ENCODE measurements around the genes LRRC36, ATP6V0D1, CTCF, GFOD2 and DPEP3.

DNA sequence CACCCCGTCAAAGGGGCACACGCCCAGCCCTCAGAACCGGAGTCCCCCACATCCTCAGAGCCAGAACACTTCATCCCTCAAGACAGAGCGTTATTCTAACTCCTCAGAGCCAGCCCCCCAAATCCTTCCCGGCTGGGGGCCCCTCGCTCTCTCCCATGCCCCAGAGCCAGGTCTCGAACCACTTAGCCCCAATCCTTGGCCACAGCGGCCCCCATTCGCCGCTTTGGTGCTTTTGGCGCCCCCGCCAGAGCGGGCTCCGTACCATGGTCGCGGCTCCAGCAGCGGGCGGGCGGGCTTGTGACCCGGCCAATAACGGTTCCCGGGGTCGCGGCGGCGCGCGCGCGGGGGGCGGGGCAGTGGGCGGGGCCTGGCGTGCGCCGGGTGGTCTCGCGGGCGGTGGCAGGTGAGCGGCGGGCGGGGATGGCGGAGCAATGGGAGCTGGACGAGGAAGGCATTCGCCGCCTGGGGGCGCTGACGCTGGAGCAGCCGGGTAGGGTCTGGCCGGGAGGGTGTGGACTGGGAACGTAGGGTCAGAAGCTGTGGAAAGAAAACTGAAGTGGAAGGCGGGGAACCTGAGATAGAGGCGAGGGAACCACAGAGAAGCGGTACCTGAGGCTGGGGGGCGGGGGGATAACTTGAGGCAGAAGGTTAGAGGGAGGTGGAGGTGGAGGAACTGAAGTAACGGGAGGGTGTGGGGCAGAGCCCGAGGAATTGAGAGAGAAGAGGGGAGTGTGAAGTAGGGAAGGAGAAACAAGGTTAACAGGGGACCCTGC, at the start of gene LRRC36:
Gene LRRC36, plus strand, starts transcription at position 373 of the 773 bp plus-strand sequence.
- PRO-cap = no peak
- RAMPAGE, long total RNA, 2 experiments = no peak in any of the 2 experiments

DNA sequence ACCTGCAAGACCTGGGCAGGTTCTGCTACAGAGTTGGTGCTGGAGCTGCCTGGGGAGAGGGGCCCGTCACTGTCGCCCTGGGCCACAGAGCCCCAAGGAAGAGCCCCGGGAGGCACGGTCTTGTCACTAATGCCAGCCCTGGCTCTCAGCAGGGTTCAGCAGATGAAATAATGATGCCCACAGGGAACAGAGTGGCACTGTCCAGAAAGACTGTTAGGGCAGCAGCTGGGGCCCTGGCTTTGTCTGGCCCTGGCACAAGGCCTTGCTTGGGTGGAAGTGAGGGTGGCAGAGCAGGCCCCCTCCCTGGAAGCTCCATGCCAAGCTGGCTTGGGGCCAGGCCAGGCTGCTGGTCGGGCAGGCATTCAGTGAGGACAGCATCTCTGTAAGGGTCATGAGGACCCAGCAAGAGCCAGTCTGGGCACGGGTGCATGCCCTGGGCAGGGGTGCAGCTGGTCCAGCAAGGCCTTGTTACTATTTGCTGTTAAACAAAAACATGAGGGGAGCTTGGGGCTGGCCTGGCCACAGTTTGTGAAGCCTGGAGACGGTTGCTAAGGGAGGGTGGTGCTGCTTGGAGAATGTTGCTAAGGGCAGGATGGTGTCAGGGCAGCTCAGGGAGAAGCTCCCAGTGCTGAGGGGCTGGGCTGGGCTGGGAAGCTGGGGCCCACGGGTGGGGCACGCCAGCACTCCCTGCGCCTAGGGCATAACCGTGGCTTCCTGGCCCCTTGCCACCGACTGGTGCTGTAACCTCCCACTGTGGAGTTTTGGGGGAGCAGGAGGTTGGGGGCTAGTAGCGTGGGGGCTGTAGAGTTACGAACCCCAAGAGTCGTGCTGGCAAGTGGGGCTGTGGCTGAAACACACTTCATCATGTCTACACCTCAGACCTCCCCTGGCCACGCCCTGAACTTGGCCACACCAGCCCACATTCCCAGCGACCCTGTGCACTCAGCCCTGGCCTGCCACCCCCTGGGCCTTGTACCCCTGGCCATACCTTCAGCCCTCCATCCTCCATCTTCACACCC, 1.8 kb downstream of the TPPP3 start:
- PRO-cap = bidirectional peak, plus-strand start at position 625 of the sequence, minus-strand start at position 377 of the sequence
- RAMPAGE, long total RNA, 2 experiments = no peak in any of the 2 experiments

DNA sequence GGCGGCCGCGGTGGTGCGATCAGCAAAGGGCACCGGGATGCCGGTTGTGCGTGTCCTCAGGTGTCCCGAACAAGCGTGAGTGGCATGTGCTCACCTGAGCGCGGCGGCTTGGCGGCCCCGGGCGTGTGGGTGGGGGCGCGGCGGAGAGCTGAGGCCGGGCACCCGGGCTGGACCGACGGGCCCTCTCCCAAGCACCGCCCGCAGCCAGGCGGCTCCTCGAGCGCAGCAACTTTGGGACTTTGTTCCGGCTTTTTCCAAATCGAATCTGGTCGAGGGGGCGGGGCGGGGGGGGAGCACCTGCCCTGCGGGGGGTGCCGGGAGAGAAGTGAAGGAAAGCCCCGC, 245 bp upstream of the HSD11B2 start:
- PRO-cap = unidirectional peak, minus-strand start at position 84 of the sequence; bidirectional peak, plus-strand start outside the sequence, minus-strand start at position 233 of the sequence
- RAMPAGE, long total RNA, 2 experiments = no peak in any of the 2 experiments

- PRO-cap = no peak
- RAMPAGE, long total RNA, 2 experiments = no peak in any of the 2 experiments
Measured at GRCh38 chr16:67458879-67459790, 21.8 kb downstream of the ATP6V0D1 start.

DNA sequence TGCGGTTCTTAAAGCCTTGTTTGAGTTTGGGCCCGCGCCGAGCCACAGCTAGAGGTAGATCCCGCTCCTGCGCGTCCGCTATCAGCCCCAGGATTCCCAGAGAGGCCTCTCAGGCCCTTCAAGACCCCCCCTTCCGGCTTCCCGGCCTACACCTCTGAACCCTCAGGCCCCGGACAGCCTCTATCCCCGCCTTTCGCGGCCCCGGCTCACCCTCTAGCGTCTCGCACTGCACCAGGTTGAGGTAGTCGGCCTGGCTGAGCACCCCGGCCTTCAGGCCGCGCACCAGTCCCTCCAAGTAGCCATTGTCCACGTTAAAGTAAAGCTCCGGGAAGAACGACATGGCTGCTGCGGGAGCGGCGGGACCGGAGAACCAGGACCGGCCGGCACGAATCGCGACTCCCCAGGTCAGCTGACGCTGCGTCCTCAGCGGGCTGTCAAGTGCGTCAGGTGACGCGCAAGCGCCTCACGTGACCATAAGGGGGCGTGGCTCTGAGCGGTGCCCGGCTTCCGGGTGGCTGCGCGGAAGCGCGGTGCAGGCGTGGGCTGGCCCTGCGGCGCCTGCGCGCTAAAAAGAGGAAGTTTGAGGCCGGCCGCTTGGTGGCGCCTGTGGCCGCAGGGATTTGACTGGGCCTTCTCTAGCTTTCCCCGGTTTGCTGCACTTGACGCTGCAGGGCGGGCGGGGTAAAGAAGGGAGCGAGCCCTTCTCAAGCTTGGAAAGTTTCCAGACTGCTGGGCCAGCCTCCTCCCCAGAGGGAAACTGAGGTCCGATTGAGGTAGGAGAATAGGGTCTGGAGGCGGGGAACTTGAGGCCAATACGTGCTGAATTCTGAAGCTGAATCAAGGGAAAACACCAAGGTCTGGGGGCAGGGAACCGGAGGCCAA, at the start of gene ATP6V0D1:
Gene ATP6V0D1, minus strand, starts transcription at position 411 of the 882 bp plus-strand sequence.
- PRO-cap = bidirectional peak, plus-strand start at position 658 of the sequence, minus-strand start at position 401 of the sequence
- RAMPAGE, long total RNA, 2 experiments = start-site peak on the minus strand in 2 of 2 experiments, centred at positions 388 to 389 of the sequence, 361 to 543 reads per replicate

GRCh38 chr16:67481764-67482453, 952 bp upstream of the ATP6V0D1 start:
- PRO-cap = no peak
- RAMPAGE, long total RNA, 2 experiments = no peak in any of the 2 experiments

DNA sequence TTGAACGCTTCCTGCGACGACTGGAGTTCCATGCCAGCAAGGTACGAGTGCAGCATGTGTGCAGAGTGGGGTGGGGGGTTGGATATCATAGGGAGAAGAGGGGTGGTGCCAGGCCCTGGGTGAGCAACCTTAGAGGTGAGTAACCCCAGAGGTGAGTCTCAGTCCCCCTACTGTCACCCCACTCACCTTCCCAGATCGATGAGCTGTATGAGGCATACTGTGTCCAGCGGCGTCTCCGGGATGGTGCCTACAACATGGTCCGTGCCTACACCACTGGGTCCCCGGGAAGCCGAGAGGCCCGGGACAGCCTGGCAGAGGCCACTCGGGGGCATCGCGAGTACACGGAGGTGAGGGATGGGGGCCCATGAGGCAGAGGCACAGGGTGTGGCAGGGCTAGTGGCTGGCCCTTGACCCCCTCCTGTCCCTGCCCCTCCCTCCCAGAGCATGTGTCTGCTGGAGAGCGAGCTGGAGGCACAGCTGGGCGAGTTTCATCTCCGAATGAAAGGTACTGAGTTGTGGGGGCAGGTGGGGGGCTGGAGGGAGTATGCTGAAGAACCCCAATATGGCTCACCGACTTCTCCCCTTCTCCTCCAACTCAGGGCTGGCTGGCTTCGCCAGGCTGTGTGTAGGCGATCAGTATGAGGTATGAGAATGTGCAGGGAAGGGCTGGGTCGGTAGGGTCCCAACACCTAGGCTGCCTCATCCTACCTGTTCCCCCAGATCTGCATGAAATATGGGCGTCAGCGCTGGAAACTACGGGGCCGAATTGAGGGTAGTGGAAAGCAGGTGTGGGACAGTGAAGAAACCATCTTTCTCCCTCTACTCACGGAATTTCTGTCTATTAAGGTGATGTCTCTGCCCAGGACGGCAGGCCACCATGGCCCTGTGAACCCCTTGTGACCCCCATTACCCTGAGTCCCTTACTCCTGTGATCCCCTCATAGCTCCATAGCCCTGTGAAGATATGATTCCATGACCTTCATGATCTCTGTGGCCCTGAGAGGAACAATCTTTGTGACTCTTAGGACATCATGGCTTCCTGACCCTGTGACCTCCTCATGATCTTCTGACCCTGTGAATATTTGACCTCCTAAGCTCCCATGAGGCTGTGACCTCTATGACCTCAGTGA, 11.6 kb downstream of the RIPOR1 start:
- PRO-cap = no peak
- RAMPAGE, long total RNA, 2 experiments = no peak in any of the 2 experiments

GRCh38 chr16:67561881-67562914, at the start of gene CTCF:
TSS of gene CTCF (plus strand) at chr16:67562526.
- PRO-cap = bidirectional peak, plus-strand start at chr16:67562563, minus-strand start at chr16:67562320; bidirectional peak, plus-strand start at chr16:67562840, minus-strand start at chr16:67562775
- RAMPAGE, long total RNA, 2 experiments = no peak in any of the 2 experiments

DNA sequence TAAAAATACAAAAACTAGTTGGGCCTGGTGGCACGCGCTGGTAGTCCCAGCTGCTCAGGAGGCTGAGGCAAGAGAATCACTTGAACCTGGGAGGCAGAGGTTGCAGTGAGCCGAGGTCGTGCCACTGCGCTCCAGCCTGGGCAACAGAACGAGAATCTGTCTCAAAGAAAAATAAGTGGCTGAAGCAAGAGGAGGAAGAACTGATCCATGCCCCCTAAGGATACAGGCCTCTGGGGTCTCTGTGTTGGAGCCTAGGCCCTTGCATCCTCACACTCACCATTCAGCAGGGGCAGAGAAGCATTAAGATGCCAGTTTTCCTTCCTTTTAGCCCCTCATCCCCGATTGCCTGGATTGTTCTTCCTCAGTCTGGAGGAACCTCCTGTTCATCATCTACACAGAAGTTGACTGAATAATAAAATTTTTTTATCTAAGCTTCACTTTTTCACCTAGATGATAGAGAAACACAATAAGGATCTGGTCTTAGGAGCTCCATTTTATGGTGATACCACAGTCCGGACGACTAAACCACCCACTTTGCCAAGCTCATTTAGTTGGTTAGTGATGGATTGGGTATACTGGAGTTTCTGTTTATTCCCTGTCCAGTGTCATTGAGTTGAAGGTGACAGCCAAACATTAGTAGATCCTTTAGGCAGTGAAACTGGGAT, 37.0 kb downstream of the CTCF start:
- PRO-cap = no peak
- RAMPAGE, long total RNA, 2 experiments = no peak in any of the 2 experiments

DNA sequence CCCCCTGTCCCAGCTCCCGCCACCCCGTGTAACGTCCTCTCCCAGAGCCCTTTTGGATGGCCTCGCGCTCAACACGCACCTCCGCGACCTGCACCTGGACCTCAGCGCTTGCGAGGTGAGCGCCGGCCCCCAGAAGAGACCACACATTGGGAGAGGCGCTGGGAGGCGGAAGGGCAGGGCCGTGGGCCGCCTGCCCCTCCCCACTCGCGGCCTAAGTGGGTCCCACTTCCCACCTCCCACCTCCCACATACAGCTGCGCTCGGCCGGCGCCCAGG, 3.6 kb downstream of the CARMIL2 start:
- PRO-cap = no peak
- RAMPAGE, long total RNA, 2 experiments = no peak in any of the 2 experiments

DNA sequence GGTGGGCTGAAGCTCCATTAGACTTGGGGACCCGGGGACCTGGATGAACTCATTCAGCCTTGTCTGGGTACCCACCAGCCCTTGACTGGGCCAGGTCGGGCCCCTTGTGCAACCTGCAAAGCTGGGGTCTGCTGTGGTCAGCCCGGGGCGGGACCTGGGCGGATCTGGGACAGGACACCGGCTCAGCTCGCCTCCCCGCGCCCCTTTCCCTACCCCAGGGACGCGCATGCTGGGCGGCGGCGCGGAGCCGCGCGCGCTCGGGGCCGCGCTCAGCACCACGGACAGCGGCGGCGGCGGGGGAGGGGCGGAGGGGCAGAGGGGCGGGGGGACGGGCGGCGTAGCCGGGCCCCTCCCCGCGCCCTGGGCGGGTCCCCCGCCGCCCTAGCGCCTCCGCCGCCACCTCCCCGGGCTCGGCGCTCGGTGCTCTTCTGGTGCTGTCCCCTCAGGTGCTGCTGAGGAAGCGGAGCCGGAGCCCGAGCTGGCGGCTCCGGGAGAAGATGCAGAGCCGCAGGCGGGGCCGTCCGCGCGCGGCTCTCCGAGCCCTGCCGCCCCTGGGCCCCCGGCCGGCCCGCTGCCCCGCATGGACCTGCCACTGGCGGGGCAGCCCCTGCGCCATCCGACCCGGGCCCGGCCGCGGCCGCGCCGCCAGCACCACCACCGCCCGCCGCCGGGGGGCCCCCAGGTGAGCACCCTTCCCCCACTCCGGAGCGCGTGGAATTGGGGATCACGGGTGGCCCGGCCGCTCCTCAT, 7.3 kb downstream of the ACD start:
- PRO-cap = no peak
- RAMPAGE, long total RNA, 2 experiments = no peak in any of the 2 experiments

DNA sequence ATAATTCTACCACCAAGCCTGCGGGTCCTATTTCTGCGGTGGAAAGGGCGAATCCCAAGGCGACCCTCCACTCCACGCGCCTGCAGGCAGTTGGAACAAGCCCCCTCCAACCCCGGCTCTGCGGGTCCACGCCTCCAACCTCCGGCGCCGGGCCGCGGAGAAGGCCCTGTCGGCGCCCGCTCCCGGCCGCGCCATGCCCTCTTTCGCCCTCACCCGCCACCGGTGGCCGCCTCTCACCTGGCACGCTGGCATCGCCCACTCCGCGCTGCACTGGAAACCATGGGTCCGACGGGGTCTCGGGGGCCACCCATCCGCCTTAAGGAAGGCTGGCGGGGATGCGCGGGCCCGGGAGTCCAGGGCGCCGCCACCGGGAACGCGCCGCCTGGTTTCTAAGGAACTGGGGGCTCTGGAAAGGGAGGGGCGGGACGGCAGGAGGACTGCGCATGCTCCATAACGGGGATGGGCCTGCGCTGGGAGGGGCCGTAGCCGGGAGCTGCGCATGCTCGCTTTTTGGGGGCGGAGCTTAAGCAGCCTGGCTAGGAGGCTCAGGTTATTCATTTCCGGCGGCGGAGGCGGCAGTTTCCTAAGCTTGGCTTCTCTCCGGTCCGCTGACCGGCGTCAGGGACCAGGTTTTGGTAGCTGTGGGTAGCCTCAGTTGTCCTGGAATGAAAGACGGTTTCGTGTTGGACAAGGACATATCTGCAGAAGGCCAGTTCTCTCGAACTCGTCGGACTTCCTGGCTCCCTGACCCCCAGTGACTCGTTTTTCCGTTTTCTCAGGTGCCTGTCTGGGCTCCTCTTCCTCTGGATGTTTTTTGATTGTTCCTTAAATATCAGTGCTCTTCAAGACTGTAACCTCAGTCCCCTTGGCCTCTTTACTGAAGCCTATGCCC, at the start of gene GFOD2:
Gene GFOD2, minus strand, starts transcription at position 391 of the 892 bp plus-strand sequence.
- PRO-cap = bidirectional peak, plus-strand start at position 558 of the sequence, minus-strand start at position 391 of the sequence
- RAMPAGE, long total RNA, 2 experiments = start-site peak on the minus strand in 2 of 2 experiments, centred at positions 386 to 394 of the sequence, 29 to 81 reads per replicate

DNA sequence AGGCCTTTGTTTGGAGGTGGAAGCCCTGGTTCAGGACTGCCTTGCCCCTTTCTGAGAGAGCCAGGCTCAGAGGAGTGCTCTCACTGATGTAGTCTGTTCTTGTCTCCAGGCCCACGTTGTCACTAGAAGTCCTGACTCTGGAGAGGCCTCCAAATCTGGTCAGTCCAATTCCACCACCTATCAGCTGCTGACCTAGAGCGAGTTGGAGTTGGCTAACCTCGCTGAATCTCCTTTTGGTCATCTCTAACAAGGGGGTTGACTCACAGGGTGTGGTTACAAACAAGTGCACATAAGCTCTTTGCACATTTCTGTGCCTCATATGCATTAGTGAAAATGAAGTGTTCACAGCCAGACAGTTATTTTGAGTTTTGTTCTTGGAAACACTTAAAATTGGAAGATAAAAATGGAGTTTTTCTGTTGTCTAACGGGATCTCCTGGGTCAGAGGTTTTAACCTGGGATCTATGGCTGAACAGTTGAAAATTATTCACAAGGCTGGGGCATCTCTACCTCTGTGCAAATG, 11.8 kb upstream of the EDC4 start:
- PRO-cap = no peak
- RAMPAGE, long total RNA, 2 experiments = no peak in any of the 2 experiments

DNA sequence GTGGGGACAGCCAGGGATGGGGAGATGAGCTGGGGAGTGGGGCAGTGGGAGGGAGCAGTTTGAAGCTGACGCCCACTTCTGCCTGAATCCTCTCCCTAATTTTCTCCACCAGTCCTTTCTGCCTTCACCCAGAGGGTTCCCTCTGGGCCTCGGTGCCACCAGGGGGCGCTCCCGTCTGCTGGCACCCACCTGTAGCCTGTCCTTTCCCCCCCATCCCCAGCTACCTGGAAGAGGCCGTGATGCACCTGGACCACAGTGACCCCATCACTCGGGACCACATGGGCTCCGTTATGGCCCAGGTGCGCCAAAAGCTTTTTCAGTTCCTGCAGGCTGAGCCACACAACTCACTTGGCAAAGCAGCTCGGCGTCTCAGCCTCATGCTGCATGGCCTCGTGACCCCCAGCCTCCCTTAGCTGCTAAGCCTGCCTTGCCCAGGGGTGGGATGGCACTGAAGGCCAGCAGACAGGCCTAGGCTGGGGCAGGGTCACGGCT, 903 bp upstream of the NRN1L start:
- PRO-cap = no peak
- RAMPAGE, long total RNA, 2 experiments = no peak in any of the 2 experiments

DNA sequence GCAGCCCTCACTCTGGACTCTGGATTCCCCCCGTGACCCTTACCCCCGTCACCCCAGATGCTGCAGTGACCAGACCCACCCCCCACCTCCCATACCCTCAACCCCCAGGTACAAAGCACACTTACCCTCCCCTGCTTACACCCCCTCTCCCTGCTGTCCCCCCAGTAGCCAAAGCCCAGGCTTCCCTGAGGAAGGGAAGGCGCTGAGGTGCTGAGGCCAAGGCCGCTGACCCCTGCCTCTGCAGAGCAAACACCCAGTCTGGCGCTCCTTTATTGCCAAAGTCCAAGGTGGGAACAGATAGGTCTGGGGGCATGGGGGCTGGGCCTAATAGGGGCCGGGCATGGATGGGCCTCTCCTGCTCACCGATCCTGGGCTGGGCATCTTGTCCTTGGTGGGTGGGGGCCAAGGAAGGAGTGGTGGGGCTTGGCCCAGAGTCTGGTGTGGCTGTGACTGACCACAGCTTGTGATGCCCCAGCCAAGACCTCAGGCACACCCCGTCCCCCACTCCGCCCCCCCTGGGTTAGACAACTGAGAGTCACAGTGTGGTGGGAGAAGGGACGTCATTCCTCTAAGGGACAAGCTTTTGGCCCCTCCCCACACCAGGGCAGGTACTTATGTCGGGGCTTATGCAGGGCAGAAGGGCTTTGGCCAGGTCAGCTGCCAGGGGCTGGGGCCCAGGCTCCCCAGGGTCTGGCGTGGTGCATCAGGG, 544 bp downstream of the LCAT start:
- PRO-cap = no peak
- RAMPAGE, long total RNA, 2 experiments = no peak in any of the 2 experiments

DNA sequence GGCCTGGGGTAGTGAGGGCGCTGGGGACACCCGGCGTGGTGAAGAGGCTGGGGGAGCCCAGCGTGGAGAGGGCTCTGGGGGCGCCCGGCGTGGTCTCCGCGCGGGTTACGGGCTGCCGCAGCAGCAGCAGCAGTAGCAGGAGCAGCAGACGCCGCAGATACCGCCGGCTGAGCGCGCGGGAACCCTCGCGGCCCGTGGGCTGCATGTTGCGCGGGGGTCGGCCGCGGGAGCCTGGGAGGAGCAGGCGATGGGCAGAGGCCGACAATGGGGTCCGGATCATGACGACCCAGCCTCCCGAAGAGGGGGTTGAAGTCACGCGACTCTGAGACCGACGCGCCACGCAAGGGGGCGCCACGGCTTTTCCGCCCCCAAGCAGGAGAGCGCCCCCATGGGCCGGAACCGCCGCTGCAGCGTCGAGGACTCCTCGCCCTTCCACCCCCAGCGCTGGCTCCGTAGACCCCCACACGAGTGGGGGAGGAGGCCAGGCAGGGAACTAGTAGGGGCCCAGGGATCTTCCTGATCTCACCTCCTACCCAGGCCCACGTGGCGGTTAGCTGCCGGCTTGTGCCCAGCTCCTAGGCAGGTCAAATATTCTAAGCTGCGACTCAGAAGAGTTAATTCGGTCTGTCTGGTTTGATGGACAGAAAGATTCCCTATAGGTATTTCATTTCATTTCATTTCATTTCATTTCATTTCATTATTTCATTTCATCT, at the start of gene DPEP3:
Gene DPEP3, minus strand, starts transcription at position 324 of the 713 bp plus-strand sequence.
- PRO-cap = no peak
- RAMPAGE, long total RNA, 2 experiments = no peak in any of the 2 experiments

GRCh38 chr16:68069232-68069991, 15.8 kb upstream of the NFATC3 start:
- PRO-cap = no peak
- RAMPAGE, long total RNA, 2 experiments = no peak in any of the 2 experiments

- PRO-cap = no peak
- RAMPAGE, long total RNA, 2 experiments = no peak in any of the 2 experiments
Measured at GRCh38 chr16:68227224-68228318, 8.4 kb downstream of the ESRP2 start.

DNA sequence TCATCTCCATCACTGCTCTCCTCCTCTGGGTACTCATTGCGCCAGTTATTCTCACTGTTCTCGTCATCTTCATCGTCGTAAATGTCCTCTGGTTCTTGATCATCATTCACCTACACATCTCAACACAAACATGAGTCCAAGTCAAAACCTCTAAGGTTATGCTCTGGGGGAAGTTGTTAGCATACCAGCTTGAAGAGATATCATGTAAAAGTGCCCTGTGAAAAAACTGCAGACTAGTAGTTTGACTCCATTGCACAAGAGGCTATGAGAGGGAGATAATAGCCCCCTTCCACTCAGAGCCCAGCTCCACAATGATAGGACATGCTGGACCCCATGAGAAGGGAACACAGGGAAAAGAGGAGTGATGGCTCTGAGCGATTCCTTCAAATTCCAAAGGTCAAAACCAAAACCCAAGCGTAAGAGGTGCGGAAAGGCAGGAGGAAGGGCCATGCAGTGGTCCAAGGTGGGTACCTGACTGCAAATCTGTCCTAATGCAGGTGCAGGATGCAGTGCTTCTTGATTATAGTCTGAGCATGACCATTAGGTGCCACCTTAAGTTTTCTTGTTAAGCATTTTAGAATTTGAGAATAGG, 8.3 kb downstream of the SLC7A6OS start:
- PRO-cap = no peak
- RAMPAGE, long total RNA, 2 experiments = no peak in any of the 2 experiments

- PRO-cap = no peak
- RAMPAGE, long total RNA, 2 experiments = no peak in any of the 2 experiments
Measured at GRCh38 chr16:68377695-68378444, 67.1 kb downstream of the PRMT7 start.